MCF 10A (cell line): ENCODE results near the genes ADAM12 and DOCK1.

DNA sequence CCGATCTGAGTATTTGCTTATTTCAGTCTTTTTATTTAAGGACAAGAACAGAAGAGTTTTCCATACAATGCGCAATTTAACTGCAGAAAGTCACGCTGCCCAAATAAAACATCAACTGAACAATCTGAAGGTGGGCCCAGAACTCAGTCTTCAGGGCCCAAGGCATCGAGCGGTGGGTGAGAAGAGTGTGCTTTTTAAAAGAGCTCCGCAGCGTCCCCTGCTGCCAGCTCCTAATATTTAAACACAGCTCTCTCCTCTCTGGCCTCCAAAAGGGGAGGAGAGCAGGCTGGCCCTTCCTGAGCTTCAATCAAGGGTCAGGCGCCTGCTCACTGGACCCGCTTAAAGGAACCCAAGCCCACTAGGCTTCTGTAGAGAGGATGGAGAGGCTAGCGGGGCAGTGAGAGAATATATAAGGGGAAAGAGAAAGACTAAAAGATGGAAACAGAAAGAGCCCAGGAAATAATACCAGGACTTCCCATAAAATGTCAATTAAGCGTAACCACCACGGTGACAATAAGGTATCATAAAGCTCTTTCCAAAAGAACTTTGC lies 2.9 kb downstream of the FAM53B start:
- PRO-cap = no peak
- RRBS = no CpG with 5 or more reads among the region's 12 CpGs

DNA sequence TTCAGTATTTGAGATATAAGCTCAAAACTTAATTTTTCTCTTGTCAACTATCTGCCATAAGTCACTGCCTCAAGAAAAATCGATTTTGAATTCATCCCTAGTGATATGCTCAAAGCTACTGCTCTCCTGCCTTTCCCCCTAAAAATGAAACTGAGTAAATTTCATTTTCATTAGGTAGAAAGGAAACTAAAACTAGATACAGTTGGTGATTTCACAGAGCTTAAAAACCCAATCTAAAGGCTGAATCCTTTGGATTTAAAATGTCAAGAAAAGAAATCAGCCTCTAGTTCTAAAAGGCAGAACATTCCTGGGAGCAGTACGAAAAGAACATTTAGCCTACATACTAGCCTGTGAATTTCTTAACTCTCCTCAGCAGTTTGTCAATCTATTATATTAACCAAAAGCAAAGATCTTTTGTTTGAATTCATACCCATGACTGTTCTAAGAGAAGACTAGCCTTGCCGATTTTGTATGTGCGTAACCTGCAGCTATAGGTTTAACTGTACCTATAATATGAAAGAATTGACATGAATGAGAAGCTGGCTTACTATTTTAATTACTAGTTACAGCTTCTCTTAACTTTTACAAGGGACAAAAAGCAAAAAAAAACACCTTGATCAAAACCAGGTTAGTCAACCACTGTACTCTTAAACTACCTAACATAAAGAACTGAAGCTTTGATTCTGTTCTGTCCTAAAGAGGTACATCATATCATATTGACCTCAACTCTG lies 5.0 kb upstream of the FAM53B start:
- PRO-cap = no peak
- RRBS = no CpG with 5 or more reads among the region's 4 CpGs

DNA sequence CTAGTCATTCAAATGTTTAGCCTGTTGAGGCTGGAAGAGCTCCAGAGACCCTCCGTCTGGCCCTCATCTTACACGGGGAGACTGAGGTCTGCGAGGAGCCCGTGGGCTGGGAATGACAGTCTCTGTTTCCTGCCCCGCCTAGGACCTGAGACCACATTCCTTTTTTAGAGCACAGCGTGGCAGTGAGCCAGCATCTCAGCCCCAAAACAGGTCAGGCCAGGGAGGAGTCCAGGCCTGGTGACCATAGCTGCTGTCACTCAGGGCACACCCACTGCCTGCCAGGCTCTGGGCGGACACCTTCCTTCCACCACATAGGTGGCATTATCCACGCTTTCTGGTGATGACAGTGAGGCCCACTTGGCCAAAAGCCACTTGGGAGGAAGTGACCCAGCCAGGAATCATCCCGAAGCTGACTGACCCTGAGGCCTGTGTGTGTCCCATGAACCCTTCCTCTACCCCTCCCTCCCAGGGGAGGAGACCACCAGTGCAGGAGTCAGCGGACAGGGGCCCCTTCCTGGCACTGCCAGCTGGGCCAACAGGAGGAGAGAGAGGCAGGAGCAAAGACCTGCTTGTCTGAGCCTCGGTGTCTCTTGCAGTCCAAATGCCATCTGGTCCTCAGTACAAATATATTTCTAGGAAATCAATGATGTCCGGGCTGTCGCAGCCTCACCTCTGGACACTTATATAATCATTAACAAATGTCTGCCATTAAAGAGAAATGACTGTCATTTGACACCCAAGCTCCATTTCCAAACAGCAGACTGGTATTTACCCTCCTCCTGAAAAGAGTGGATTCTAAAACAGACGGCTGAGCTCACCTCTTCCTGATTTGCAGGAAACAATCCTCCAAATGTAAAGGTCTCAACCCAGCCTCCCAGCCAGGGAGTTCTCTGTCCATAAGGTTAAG lies 62.9 kb downstream of the ABRAXAS2 start:
- PRO-cap = no peak
- RRBS = no CpG with 5 or more reads among the region's 14 CpGs

DNA sequence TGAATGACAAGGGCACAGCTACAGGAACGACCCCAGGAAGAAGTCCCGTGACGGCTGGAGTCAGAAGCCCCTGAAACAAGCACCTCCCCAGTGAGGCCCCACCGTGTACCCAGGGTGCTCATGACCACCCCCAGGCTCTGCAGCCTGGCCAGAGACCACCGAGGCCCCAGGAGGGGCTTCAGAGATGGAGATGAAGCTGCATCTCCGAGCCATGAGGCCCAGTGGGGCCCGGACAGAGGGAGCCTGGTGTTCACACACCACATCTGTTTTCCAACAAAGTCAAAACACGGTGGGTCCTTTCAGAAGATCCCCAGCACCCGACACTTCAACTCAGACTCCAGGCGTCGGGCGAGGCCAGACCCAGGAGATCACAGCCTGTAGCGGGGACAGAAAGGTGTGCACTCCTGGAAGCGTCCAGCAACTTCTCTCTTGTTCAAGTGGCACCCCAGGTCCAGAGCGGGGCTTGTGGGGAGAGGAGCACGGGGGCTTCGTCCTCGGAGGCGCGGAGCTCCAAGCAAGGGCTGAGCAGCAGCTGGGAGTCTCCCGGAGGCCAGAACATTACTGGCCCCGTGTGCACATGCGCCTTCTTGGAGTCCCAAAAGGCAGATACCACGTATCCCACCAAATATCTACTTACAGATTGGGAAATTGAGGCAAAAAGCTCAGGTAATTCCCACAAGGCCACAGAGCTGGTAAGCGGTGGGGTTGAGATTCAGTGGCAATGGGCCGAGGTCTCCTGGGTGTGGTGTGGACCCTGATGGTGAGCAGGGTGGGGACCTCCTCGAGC lies 31.1 kb downstream of the CTBP2 start:
- PRO-cap = no peak
- RRBS = no CpG with 5 or more reads among the region's 27 CpGs

DNA sequence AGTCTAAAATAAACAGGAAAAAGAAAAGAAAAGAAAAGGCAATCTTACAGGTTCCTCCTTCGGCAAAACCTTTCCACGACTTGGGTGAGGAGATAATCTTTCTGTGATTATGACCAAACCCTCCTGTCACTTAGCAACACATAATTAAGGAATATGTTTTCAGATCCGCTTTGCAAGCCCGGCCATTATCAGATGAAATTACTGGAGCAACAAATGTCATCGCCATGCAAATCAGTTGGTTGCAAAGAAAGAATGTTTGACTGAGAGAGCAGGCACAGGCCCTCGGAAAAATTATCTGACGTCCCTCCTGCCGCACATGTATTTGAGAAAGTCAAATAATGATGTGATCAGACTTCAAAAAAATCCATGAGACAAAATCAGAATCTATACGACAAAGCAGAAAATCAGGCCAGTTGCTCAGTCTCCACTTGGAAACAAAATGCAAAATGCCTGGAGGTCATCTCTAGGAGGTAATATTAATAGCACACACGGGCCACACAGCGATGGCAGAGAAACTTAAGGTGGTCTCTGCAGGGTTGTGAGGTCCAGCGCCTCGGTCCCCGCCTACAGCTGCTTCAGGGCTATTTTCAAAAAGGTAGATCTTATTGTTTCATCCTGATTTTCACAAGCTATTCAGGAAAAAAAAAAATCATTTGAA lies 3.2 kb downstream of the CTBP2 start:
- PRO-cap = no peak
- RRBS = no CpG with 5 or more reads among the region's 14 CpGs

- PRO-cap = no peak
- RRBS = no CpG with 5 or more reads among the region's 14 CpGs
These were observed 51.2 kb upstream of the CTBP2 start for GRCh38 chr10:125079073-125079558.

GRCh38 chr10:125081554-125082370 lies 53.9 kb upstream of the CTBP2 start:
- PRO-cap = no peak
- RRBS = 71% methylated on average over 1 of the region's 13 CpGs

DNA sequence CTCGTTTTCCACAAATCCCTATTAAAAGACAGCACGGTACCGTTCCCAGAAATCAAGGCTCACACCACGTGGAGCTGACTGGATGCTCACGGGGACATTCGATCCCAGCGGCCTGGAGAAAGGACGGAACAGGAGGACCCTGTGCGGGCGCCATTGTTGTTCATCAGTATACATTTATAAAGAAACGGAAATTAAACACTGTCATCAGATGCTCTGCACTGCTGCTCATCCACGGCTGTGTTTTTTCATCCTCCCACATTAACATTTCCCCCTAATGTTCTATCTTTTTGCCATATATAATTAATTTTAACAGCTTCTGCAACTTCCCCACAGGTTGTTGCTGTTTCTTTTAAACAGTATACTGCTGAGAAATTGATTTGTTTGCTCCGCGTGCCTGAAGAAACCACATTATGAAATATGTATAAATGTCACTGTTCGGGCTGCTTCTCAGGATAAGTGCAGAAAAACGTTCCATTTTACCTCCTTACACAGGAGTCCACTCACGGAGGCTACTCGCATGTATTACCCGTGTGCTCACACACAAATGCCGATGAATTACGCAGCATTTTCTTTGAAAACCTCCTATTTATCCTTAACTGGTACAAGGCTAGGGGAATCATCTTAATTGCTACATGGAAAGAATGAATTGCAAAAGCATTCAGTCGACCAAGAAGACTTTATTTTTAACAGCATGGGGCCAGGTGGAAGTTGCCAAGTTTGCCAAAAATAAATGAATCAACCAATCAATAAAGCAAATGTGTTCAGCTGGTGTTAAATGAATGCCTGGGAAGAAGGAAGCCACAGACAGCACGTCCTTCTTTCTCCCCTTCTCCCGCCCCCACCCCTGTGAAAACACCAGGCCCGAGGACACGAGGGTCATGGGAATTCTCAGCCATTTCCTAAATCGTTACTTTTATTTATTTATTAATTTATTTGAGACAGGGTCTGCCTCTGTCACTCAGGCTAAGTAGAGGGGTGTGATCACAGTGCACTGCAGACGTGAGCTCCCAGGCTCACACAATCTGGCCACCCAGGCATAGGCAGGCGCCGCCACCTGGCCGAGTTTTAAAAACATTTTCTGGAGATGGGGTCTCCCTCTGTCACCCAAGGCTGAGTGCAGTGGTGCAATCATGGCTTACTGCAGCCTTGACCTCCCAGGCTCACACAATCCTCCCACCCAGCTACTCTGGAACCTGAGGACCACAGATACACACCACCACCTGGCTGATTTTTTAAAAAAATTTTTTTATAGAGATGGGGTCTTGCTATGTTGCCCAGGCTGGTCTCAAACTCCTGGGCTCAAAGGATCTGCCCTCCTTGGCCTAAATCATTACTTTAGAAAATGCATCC lies 76.7 kb upstream of the CTBP2 start:
- PRO-cap = unidirectional peak, minus-strand start at position 906 of the sequence
- RRBS = no CpG with 5 or more reads among the region's 31 CpGs

DNA sequence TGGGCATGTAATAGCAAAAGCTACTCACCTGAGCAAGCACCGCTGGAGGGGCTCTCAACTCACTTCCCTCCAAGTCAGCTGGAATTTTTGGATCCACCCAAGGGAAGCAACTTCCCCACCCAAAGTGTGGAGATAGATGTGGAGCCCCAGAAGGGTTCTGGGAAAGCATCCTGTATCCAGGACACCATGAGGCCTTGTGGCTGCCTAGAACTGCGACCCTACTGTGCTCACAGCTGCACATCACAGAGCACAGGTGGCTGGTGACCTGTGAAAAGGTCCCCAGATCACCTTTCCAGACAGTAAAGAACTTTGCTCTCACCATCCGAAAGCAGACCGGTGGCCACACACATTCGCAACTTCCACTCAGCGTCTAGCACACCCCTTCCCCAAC lies 111.7 kb upstream of the CTBP2 start:
- PRO-cap = no peak
- RRBS = no CpG with 5 or more reads among the region's 6 CpGs

GRCh38 chr10:125162388-125163056 lies 134.7 kb upstream of the CTBP2 start:
- PRO-cap = no peak
- RRBS = no CpG with 5 or more reads among the region's 35 CpGs

DNA sequence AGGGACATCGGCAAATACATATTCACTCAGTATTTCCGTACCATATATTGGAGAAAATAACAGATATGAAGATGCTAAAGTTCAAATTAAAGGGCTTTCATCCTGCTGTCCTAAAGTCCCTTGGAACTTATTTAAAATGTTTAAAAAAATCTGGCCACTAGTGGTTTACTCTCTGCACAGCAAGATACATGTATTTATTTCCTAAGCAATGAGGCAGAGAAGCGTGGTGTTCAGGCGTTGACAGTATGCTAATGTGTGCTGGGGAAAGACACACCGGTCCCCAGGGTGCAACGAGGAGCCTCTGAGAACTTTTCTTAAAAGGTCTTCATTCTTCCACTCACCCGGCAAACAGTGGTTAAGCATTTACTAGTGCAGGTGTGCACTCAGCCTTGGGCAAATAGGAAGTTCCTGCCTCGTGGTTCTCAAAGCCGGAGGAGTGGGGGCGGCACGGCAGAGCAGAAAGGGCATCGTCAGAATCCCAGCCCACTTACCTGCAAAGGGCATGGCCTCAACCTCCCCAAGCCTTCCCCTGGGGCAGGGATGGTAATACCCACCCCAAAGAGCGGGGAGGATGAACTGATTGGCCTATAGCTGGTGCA lies 316.7 kb upstream of the CTBP2 start:
- PRO-cap = no peak
- RRBS = 60% methylated on average over 5 of the region's 13 CpGs

GRCh38 chr10:125666540-125666739 lies 16.5 kb downstream of the TEX36 start:
- PRO-cap = no peak
- RRBS = no CpG with 5 or more reads among the region's 2 CpGs

GRCh38 chr10:125844862-125845489 lies 21.6 kb downstream of the BCCIP start:
- PRO-cap = no peak
- RRBS = no CpG with 5 or more reads among the region's 6 CpGs

DNA sequence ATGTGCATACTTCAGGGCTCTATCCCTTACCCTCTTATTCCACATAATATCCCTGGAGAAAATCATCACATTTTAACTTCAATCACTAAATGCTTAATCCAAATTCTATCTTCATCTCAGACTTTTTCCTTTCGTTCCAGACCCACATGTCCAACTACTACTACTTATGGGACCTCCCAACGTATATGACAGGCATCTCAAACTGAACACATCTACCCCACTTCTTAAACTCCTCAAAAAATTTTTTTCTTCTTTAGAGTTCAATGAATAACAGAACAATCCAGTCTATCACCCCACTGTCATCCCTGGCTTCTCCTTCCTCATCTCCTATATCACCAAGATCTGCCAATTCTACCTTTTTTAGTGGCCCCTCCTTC lies 4.5 kb upstream of the FANK1 start:
- PRO-cap = no peak
- RRBS = no CpG with 5 or more reads among the region's 2 CpGs

DNA sequence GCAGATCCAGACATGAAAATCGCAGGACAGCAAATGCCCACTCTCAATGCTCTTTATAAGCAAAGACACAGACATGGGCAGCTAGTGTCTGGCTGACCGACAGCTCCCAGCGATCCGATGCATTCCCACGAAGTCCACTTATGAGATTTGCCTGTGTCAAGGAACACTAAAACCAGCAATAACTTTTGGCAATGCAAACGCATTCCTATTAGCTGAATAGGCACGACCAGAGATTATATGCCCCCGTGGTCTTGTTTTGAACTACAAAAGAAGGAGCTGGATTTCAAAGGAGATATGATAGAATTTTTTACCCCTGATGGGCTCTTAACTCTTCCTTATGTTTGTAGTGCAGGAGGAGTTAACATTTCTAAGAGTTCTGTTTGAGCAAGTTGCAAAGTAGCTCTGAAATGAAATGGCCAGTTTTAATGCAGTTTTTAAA lies 72.5 kb downstream of the ADAM12 start:
- PRO-cap = no peak
- RRBS = no CpG with 5 or more reads among the region's 8 CpGs

DNA sequence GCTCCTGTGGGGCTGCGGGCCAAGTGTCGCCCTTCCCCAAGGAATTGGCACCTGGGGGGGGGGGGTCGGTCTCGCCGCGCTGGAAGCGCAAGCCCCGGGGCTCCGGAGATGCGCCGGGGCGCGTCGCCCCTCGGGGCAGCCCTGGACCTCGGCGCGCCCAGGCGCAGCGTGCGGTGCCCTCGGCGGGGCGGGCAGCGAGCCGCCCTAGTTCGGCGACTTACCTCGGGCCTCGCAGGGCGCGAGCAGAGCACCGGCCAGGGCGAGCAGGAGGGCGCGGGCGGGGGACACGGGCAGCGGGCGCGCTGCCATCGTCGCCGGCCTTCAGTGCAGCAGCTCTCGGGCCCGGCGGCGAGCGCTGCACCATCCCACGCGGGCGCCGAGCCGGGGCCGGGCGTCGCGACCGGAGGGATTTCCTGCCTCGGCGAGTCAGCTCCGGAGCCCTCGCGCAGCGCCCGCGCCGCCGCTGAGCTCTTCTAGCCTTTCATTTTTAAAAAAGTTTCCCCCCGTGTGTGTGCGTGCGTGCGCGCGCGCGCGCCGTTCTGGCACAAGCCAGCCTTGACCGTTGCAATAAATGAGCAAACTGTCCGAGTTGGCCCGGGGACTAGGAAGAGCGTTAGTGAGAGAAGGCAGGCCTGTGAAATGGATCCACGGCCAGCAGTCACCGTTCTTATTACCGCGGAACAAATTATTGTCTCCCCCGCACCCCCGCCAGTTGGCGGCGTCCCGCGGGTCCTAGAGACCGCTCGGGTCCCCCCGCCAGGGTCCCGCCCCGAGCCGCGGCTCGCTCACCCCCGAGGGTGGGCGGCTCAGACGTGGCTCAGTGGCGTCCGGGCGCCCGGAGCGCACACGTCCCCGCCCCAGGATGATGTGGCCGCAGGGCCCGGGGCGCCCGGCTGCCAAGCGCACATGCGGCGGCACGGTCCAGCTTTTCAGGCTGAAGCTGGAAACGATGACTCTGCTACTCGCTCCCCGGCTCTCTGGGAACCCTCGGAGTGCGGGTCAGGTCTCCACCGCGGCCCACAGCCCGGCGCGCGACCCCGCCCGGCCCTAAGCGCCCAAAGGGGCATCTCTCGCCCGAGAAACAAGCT lies at the start of gene ADAM12:
Gene ADAM12 (minus strand): TSS at position 641 of the 1,088 bp plus-strand sequence.
- PRO-cap = bidirectional peak, plus-strand start at position 578 of the sequence, minus-strand start at position 482 of the sequence; bidirectional peak, plus-strand start at position 876 of the sequence, minus-strand start at position 812 of the sequence
- RRBS = 1% methylated on average over 40 of the region's 135 CpGs

GRCh38 chr10:126663088-126663818 lies 7.2 kb downstream of the C10orf90 start:
- PRO-cap = no peak
- RRBS = no CpG with 5 or more reads among the region's 11 CpGs

DNA sequence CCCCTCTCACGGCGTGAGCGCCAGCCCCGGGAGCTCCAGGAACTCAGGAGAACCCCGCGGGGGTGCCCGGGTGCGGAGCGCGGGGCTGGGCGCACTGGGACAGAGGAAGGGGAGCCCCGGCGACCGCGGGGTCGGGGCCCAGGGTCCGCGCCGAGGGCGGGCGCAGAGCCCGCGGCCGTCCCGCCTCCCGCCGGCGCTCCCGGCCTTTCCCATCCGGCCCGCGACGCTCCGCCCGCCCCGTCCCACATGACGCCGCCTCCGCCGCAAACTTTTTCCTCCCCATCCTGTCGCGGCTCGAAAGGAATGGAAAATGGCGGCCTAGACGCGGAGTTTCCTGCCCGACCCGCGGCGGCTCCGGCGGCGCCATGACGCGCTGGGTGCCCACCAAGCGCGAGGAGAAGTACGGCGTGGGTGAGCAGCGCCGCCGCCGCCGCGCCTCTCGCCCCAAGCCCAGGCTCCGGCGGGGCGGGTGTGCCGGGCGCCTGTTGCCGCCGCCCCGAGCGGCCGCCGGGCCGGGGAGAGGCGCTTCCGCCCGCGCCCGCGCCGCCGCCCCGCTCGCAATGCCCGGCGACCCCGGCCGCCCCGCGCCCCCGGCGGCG lies at the start of gene DOCK1:
Gene DOCK1 (plus strand): TSS at position 276 of the 599 bp plus-strand sequence.
- PRO-cap = bidirectional peak, plus-strand start at position 282 of the sequence, minus-strand start at position 208 of the sequence
- RRBS = 1% methylated on average over 33 of the region's 97 CpGs

DNA sequence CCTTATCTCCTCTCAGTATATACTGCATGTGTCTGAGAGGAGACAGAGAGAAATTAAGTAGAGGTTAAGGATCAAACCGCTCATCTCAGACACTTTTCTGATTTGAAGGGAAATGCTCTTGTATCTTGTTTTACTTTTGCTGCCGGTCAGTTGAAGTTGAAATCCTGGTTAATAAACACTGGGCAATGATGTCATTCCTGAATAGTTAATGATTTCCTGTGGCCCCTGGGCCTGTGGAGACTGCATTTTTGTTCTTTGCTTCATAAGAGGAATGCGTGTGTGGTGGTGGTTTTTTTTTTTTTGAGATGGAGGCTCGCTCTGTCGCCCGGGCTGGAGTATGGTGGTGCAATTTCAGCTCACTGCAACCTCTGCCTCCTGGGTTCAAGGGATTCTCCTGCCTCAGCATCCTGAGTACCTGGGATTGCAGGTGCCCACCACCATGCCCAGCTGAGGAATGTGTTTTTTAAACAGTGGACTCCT lies 67.8 kb downstream of the DOCK1 start:
- PRO-cap = no peak
- RRBS = no CpG with 5 or more reads among the region's 6 CpGs

DNA sequence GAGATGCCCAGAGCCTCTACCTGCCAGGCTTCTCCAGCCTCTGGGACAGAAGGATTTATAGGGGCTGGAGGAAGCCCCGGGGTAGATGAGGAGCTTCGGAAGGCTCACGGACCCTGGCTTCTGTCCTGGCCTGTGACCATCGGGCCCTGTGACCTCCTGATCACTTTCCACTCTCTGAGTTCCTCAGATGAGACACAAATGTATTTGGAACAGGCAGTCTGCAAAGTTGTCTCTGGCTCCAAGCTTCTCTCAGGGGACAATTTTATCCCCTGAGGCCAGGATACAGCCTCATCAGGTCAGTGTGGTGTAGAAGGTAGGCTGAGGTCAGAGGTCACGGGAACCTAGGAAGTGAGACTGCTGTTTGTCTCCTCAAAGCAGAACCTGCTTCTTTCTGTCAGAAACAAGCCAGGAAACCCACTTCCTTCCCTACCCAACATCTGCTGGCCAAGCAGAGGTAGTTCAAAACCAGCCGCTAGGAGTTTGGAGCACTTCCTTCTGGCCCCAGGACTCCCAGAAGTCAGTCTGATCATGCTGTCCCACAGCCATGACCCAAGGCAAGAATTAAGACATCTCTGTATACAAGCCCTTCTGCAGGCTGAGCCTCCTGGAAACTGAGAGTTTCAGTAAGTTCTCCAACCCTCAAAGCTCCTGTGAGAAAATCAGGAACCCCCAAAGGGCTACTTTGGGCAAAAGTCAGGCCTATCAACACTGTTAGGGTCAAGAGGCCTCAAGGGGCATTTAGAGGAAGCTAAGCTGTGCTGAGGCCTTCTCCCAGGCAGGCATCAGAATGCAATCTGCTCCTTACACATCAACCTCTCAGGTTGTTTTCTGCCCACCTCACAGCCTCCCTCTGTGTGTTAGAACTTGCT lies 12.2 kb downstream of the CLRN3 start:
- PRO-cap = no peak
- RRBS = no CpG with 5 or more reads among the region's 6 CpGs